Bronchial epithelial cell (primary cell): ENCODE measurements around a stretch of chr17.

DNA sequence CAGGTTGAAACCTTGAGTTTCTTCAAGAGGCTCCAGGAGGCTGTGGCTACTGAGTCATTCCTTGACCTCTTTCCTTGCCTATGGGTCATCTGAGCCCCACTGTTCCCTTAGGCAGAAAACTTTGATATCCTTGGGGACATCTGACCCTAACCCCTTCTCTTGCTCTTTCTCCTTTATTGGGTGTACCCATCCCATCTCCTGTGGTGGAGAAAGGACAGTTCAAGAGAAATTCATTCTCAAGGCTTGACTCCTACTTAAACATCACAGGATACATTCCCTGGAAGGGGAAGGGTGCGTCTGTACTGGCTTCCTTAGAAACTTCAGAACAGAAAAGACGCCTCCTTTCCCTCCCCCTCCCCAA lies 12.6 kb downstream of the ARL4D start:
- RRBS, 2 experiments: no CpG with 5 or more reads among the region's 2 CpGs

- RRBS, 2 experiments: no CpG with 5 or more reads among the region's 9 CpGs
These were observed 18.7 kb downstream of the ARL4D start for GRCh38 chr17:43417480-43417905.

GRCh38 chr17:43465220-43465419 lies 18.7 kb upstream of the DHX8 start:
- RRBS, 2 experiments: no CpG with 5 or more reads among the region's 6 CpGs

DNA sequence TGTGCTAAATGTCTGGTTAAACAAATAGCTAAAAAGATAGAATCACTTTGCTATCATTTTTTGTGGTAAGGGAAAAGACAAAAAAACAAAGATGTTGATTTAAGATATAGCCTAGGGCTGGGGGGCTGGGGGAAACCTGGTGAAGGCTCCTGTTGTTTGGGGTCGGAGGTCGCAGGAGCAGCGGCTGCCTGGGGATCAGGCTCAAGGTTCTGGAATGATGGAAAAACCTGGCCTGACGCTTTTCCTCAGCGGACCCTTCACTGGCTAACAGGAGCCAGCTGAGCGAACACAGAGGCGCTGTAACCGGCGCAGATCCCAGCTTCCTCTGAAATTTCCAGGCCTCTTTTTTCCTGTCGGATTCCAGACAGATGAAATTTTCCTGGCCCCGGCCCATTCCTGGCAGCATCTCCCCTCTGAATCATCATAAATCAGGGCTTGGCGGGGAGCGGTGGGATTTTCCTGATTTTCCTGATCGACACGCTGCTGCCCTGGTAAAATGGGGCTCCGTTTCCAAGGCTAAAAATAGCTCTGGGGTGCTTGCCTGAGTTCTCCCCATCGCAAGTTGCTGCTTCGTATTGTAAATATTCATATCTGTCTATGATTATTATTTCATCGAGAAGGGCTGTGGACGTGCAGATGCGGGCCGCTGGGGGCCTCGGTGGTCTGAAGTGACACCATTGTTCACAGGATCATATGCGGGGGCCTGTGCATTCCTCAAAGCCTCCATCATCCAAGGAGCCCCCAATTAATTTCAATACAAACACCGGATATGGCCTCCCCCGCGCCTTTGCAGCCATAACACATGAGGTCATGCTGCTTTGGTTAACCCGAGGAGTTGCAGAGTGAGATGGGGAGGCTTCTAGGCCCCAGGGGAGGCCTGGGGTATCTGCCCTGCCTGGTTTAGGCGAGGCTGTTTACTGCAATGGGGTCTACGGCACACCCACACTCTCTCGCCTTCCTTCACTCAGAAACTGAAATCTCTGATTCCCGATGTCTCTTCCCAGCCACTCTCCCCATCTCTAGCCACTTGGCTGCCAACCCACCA lies 45.8 kb upstream of the ETV4 start:
- RRBS, 2 experiments: 53 to 54% methylated on average over 4 of the region's 32 CpGs

DNA sequence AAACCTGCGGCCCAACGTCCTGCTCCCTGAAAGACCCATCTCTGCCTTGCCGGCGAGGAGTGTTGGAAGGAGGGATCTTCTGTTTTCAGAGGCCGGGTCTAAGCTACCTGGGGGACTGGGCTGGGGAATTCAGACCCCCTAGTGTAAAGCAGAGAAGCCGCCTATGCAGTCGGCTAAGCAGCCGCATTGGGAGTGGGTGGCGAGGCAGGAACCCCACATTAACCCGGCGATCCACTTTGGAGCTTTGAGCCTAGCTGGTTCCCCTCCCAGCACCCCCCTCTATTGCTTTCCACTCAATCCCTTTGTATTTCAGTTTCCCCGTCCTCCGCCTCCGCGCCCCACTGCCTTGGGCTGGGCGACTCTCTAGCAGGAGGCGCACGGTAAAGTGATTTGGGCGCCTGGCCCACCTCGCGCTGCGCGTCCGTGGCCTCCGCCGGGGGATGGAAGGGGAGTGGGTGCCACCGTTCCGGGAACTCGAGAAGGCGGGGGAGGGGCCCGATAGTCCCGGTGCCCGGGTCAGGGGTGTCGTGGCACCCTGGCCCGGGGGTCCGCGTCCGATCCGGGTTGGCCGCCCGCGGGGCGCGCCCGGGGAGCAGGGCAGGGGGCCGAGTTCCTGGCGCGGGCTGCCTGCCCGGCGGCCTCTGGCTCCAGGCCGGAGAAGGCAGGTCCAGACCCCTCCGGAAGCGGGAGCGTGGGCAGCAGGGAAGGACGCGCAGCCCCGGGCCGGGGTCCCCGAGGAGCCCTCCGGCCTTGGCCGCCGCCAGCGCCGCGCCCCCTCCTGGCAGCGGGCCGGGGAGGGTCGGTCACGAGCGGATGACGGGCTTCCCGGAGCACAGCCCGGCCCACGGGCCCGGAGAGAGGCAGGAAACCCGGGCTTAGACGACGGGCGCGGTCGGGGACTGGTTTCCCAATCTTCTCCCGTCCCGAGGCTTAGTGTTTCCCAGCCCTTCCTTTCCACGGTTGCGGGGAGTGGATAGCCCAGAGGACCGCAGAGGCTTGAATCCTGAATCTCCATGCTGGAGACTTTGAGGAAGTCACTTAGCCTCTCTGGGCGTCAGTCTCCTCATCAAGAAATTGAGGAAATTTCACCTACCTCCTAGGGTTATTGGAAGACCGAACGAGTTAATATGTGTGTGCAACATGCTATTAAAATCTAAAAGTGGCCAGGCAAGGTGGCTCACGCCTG lies 15.8 kb downstream of the MEOX1 start:
- RRBS, 2 experiments: 2 to 6% methylated on average over 19 to 20 of the region's 90 CpGs

GRCh38 chr17:43658531-43658912 lies 3.2 kb downstream of the MEOX1 start:
- RRBS, 2 experiments: no CpG with 5 or more reads among the region's 2 CpGs

DNA sequence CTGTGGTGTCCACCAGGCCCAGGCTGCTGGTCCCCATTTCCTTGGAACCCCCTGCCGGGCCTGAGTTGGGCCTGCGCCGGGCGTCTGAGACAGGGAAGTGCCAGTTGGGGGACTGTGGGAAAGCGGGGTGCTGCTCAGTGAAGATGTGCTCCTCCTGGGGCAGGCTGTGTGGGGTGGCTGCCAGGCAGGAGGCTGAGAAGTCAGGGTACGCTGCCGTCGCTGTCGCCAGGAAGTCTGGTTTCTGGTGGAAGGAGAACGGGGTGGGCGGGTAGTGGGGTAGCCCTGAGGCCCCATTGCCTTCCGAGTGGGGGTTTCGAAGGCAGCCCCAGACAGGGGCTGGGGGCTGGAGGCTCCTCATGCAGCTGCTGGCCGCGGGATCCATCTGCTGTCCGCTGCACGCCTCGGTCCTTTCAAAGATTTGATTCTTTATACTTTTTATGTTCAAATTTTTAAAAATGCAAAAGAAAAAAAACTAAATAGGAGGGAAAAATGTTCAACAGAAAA lies 517 bp downstream of the MEOX1 start:
- RRBS, 2 experiments: no CpG with 5 or more reads among the region's 18 CpGs

GRCh38 chr17:43669931-43670693 lies 8.4 kb upstream of the MEOX1 start:
- RRBS, 2 experiments: no CpG with 5 or more reads among the region's 10 CpGs

DNA sequence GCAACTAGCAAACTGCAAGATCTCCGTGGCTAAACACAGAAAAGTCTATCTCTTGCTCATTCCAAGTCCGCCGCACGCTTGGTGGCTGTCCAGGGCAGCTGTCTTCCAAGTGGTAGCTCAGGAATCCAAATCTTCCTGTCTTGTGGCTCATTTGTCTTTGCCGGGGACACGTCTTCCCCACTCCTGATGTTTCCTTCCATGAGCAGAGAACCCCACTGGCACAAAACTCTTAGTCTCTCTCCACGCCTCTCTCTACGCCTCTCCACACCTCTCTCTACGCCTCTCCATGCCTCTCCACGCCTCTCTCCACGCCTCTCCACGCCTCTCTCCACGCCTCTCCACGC lies 4.9 kb upstream of the CD300LG start:
- RRBS, 2 experiments: no CpG with 5 or more reads among the region's 14 CpGs

- RRBS, 2 experiments: no CpG with 5 or more reads among the region's 13 CpGs
These were observed 1.5 kb downstream of the CD300LG start for GRCh38 chr17:43848332-43848944.

- RRBS, 2 experiments: no CpG with 5 or more reads among the region's 12 CpGs
These were observed 14.0 kb downstream of the CD300LG start for GRCh38 chr17:43860673-43861640.

DNA sequence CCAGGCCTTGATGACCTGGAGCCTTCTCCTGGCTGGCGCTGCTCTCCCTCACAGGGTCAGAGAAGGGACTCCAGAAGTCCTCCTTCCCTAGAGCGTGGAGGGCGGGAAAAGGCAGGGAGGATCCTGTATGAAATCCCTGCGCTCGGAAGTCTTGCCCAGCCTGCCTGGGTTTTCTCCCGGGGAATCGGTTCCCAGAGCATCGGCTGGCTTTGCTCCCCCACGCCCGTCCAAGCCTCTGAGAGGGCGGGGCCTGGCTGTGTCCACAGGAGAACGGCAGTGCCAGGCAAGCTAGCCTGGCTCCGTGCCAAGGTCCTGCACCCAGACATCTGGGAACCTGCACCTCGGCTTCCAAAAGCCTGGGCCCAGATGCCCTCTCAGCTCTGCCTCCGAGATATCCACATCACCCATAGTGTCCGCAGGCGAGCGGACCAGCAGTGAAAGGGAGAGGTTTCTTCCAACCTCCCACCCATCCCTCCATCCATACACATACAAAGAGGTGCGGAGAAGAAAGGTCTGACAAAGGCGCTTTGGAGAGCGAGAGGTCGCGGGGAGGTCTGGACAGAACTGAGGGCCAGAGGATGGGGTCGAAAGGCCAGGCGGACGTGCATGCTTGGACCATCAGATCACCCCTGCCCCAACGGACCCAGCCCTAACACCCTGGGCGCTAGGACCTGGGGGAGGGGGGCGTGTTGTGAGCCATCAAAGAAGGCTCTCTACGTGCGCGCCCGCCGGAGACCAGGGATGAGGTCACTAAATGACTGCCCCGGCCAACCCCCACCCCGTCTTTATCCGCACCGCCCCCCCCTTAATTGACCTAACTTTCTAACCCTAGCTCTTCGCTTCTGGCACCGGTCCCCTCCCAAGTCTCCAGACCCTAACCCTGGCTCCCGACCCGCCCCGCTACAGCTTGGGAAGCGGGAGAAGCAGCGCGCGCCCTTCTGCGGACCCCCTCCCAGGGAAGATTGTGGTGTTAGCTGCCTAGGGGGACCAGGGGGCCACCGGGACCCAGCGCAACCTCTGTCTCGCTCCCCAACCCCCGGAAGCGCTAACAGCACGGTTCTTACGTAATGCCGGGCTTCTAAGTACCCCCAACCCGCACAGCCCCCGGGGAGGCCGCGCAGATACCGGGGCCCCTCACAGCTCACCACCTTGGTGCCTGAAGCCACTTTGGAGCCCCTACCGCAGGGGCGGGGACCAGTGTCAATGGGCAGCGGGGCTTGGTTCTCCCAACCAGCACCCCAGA lies 850 bp downstream of the MPP2 start:
- RRBS, 2 experiments: 0 to under 1% methylated on average over 8 to 9 of the region's 64 CpGs

DNA sequence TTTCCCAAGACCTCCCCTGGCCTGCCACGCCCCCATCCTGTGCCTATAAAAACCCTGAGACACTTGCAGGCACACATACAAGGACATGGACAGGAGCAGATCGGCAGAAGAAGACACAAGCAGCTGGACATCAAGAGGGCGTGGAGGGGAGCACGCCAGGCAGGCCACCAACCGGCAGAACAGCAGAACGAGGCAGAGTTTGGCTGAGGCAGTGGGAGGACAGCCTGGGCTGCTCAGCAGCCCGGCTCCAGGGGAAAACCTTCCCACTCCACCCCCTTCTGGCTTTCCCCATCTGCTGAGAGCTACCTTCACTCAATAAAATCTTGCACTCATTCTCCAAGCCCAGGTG lies 13.3 kb upstream of the MPP2 start:
- RRBS, 2 experiments: 49% methylated on average over 3 of the region's 7 CpGs

DNA sequence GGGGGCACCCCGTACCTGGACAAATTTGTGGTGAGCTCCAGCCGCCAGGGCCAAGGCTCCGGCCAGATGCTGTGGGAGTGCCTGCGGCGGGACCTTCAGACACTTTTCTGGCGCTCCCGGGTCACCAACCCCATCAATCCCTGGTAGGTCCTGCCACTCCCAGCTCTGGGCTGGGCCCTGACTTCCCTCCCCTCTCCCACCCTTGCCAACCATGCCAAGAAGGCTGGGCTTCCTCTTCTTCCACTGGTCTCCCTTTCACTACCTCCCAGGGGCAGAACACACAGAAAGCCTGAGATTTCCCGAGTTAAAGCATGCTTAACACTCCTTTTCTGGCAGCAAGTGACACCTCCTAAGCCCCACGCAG lies 3.2 kb downstream of the NAGS start:
- RRBS, 2 experiments: 3 to 5% methylated on average over 5 of the region's 9 CpGs

DNA sequence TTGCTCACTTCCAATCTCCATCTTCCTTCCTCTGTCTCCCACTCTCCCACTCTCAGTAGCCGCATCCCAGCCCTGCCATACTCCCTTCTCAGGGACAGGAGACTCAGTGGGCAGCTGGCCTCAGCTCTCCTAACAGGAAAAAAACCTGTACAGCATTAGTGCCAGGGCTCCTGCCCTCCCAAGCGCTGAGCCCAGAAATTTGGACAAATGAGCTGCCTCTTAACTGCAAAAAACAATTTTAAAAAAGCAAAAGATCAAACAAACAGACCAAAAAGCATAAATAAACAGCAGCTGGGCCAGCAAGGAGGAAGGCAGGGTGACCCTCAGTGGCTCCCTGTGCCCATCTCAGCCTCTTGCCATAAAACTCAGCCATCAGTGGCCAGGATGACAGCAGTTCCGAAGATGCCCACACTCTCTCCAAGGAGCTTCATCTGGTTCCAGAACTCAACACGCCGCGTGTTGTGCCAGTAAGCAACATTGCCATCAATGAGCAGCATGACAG lies 3.1 kb downstream of the TMEM101 start:
- RRBS, 2 experiments: no CpG with 5 or more reads among the region's 6 CpGs

GRCh38 chr17:44078437-44079029 lies 8.0 kb downstream of the G6PC3 start:
- RRBS, 2 experiments: 87% methylated on average over 3 of the region's 21 CpGs; no CpG with 5 or more reads in 1 of the 2 experiments

DNA sequence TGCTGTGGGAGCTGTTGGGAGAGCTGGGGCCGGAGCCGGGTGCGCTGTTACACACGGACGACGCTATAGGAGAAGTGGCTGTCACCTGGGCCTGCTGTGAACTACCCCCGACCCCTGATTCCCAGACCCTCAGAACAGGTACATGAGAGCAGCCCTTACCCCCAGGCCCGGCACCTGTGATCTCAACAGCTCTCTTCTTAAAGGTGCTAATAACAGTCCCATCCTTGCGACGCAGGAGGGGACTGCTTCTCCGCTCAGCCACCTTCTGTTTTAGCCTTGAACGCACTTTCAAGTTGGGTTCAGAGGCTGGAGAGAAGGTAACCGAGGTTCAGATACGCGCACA lies 21.7 kb downstream of the G6PC3 start:
- RRBS, 2 experiments: no CpG with 5 or more reads among the region's 15 CpGs

- RRBS, 2 experiments: no CpG with 5 or more reads among the region's 8 CpGs
These were observed 15.3 kb downstream of the HDAC5 start for GRCh38 chr17:44108041-44108632.

GRCh38 chr17:44190913-44191361 lies 4.2 kb downstream of the TMUB2 start:
- RRBS, 2 experiments: no CpG with 5 or more reads among the region's 6 CpGs

DNA sequence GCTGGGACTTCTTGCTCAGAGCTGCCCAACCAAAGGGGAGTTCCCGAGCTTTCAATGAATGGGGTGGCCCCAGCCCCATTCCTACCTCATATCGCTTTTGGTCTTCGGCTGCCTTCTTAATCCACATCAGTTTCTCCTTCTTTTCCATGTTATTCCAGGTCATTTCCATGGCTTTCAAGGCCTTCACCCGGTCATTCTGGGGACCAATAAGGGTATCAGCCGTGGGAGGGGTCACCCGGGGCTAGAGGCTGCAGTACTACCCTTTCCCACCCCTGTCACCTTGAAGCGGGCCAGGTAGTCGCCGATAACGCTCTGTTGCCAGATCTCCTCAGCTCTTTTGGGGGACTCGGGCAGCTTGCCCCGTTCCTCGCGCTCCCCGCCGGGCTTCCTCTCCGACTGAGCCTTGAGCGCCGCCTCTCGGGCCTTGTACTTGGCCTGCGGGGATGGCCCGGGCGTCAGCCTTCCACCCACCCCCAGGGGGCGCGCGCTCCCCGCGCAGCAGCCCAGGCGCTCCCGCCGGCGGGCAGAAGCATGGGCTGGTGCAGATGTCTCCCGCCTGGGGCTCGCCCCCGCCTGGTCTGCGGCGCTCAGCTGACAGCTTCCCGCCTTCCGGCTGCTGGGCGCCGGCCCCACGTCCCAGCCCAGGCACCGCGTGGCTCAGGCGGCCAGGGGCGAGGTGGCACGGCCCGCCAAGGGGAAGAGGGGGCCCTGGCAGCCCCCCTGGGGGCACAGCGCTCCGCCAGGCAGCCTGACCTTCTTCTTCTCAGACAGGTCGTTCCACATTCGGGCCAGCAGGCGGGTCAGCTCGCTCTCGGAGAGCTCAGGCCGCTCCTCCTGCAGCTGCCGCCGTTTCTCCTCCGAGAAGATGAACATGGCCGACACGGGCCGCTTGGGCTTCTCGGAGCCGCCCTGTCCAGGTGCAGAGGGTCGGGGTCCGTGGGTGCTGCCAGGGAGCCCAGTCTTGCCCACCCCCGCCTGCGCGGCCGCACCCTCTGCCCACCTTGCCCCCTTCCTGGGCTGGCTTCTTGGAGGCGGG lies 9.1 kb downstream of the UBTF start:
- RRBS, 2 experiments: 7% methylated on average over 23 of the region's 71 CpGs